Pulmonary lymph node (tissue), 1 donor: ENCODE measurements around a stretch of chr1.

DNA sequence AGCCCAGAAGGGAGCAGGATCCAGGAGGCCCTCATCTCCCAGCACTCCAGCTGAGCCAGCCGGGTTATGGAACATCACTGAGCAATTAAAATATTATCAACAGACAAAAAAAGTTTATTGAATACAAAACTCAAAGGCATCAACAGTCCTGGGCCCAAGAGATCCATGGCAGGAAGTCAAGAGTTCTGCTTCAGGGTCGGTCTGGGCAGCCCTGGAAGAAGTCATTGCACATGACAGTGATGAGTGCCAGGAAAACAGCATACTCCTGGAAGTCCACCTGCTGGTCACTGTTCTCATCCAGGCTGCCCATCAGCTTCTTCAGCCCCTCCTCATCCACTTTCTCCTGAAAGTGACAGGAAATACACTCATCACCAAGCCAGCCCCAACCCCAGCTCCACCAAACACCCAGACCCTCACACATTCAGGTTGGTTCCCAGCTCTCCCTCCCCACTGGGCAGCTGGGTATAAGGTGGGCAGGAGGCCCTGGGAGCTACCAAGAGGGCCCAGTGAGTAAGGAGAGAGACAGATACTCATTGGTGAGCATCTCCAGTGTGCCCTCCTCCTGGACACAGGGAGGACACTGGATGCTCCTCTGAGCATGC, 4.3 kb downstream of the S100A2 start:
- PRO-cap, result no peak

GRCh38 chr1:153610825-153611565, 1.9 kb downstream of the S100A16 start:
- PRO-cap, result no peak

- PRO-cap, result no peak
These were observed 2.2 kb upstream of the CHTOP start for GRCh38 chr1:153631547-153632185.

DNA sequence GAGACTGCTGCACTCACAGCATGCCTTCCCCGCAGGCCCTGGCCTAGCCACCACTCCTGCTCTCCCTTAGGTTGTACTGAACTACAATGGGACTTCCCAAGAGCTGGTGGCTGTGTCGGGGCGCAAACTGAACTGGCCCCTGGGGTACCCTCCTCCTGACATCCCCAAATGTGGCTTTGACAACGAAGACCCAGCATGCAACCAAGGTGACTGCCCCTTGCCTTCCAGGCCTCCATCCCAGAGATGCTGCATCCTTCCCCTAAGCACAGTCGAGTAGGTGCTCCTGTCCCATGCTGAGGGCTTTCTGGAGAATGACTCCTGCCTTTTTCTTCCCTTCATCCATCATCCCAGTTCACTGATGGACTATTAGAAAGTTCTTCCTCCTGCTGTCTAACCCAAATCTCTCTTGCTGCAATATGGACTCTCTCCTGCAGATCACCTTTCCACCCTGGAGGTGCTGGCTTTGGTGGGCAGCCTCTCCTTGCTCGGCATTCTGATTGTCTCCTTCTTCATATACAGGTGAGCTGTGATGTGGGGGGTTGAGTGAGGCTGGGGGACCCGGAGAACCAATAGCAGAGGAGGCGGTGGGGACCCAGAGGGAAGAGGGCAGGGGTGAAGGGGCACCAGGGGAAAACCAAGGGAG, 4.9 kb downstream of the NPR1 start:
- PRO-cap, result no peak

DNA sequence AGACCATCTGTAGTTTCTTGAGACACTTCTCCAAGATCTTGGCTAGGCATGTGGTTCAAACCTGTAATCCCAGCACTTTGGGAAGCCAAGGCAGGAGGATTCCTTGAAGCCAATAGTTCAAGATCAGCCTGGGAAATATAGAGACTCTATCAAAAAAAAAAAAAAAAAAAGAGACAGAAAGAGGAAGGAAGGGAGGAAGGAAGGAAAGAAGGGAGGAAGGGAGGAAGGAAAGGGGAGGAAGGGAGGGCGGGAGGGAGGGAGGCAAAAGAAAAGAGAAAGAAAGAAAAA, 20.4 kb upstream of the INTS3 start:
- PRO-cap, result no peak

- PRO-cap, result no peak
These were observed 2.5 kb downstream of the SLC27A3 start for GRCh38 chr1:153777495-153778265.

GRCh38 chr1:153804421-153804692, 29.1 kb downstream of the SLC27A3 start:
- PRO-cap, result no peak

DNA sequence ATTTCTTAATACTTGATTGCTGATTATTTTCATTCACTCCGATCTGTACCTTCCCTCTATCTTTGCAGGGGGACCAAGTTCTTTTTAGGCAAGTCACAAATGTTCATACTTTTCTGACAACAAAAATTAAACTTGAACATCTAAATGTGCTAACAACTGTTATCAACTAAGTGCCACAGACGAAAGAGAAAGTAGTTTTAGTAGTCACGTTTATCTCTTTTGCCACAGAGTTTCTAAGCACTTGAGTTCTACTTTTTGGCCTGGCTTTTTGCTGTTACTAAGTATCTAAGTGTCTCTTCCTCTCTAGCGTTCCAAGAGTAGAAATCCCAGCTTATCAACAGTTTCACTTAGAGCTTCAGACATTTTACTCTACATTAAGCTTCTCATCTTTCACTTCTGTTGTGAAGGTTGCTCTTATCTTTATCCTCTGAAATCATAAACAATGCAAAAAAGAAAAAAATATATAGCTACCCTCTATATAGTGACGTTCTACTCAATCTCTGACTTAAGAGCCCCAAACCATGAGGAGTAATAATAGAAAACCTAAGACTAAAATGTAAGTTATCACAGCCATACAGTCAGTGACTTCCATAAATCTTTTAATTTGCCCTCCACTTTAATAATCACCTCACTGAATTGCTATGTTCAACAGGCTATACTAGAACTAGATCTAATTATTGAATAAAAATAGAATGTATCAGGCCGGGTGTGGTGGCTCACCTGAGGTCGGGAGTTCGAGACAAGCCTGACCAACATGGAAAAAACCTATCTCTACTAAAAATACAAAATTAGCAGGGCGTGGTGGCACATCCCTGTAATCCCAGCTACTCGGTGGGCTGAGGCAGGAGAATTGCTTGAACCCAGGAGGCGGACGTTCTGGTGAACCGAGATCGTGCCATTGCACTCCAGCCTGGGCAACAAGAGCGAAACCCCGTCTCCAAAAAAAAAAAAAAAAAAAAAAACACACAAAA, 34.0 kb downstream of the GATAD2B start:
- PRO-cap, result no peak

GRCh38 chr1:153941148-153941641, 5.3 kb downstream of the DENND4B start:
- PRO-cap, result no peak

- PRO-cap, result bidirectional peak, plus-strand start at chr1:153957832, minus-strand start at chr1:153957773
These were observed 953 bp downstream of the CRTC2 start for GRCh38 chr1:153957284-153958033.

GRCh38 chr1:153981585-153982433, 4.3 kb downstream of the RAB13 start:
- PRO-cap, result no peak

DNA sequence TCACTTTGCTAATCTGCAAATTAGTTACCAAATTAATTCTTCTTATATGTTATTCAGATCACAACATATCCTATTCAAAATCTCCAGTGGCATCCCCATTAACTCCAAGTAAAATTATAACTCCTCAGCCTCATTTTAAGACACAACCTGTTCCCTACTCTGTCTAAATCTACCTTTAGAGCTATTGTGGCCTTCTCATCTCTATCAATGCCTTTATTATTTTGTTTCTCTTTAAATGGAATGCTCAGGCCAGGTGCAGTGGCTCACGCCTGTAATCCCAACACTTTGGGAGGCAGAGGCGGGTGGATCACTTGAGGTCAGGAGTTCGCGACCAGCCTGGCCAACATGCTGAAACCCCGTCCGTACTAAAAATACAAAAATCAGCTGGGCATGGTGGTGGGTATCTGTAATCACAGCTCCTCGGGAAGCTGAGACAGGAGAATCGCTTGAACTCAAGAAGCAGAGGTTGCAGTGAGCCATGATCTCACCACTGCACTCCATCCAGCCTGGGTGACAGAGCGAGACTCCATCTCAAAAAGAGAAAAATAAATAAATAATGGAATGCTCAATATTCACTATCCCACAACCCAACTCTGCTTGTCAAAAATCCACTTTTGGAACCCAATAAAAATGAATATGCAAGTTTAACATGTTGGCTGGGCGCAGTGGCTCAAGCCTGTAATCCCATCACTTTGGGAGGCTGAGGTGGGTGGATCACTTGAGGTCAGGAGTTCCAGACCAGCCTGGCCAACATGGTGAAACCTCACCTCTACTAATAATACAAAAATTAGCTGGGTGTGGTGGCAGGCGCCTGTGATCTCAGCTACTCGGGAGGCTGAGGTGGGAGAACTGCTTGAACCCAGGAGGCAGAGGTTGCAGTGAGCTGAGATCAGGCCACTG, 26.8 kb downstream of the TPM3 start:
- PRO-cap, result no peak

- PRO-cap, result no peak
These were observed 11.7 kb upstream of the HAX1 start for GRCh38 chr1:154260774-154261132.

DNA sequence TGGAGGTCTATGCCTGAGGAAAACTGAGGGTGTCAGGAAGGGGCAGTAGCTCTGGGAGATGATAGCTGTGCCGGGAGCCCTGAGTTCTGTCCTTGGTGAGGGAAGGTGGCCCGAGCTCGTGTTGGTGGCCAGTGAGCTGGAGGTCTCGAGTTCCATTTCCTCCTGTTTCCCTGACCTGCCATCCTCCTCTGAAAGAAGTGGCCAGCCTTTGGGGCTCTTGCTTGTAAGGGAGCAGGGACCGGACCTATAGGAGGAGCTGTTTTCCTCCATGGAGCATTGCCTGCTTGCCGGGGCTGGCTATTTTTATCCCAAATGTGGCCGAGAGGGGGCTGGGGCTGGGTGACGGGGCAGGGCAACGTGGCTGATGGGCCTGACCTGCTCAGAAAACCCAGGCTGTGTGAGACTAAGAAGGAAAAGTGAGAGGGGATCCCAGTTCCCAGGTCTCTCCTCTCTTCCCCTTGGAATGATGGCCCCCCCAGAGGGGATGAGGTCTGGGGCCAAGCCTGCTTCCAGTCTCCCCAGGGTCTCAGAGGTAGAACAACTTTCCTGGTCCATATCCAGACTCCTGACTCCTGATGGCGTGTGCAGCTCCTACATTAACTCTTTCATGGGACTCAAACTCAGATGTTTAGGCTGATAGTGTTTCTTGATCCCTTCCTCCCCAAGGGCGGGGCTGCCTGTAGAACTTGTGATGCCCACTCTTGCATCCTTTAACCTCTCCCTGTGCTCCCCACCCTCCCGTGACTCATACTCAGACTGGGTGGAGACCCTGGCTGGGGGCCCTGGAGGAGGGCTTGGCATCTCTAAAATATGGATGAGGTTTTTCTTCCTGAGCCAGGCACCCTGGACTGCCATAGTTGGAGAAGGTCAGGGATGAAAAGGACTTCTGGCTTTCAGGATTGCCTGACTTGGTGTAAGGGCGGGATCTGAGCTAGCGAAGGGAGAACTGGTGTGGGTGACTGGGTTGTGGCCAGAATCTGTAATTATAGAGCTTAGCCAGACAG, 1.1 kb downstream of the ATP8B2 start:
- PRO-cap, result bidirectional peak, plus-strand start at position 406 of the sequence, minus-strand start at position 278 of the sequence

DNA sequence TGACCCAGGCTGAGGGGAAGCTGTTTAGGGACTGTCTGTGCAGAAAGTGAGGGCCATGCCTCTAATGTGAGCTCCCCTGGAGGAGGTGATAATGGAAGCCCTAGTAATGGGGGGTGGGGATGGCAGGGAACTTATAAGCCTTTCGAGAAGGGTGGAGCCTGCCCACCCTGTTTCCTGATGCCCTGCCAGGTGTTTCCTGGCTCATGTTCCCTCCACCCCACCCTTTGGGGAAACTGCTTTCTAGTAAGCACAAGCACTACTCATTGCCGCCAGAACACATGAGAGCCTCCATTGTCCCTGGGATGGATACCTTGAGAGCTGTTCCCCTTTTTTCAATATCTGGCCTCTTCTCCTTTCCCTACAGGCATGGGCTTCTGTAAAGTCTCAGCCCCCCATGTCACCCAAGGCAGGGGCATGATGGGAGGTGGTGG, 2.2 kb downstream of the ATP8B2 start:
- PRO-cap, result bidirectional peak, plus-strand start at position 266 of the sequence, minus-strand start at position 198 of the sequence

- PRO-cap, result bidirectional peak, plus-strand start at chr1:154328686, minus-strand start at chr1:154328611
These were observed 3.1 kb downstream of the ATP8B2 start for GRCh38 chr1:154328213-154329083.

GRCh38 chr1:154329226-154330145, 4.2 kb downstream of the ATP8B2 start:
- PRO-cap, result bidirectional peak, plus-strand start at chr1:154329849, minus-strand start at chr1:154329771

DNA sequence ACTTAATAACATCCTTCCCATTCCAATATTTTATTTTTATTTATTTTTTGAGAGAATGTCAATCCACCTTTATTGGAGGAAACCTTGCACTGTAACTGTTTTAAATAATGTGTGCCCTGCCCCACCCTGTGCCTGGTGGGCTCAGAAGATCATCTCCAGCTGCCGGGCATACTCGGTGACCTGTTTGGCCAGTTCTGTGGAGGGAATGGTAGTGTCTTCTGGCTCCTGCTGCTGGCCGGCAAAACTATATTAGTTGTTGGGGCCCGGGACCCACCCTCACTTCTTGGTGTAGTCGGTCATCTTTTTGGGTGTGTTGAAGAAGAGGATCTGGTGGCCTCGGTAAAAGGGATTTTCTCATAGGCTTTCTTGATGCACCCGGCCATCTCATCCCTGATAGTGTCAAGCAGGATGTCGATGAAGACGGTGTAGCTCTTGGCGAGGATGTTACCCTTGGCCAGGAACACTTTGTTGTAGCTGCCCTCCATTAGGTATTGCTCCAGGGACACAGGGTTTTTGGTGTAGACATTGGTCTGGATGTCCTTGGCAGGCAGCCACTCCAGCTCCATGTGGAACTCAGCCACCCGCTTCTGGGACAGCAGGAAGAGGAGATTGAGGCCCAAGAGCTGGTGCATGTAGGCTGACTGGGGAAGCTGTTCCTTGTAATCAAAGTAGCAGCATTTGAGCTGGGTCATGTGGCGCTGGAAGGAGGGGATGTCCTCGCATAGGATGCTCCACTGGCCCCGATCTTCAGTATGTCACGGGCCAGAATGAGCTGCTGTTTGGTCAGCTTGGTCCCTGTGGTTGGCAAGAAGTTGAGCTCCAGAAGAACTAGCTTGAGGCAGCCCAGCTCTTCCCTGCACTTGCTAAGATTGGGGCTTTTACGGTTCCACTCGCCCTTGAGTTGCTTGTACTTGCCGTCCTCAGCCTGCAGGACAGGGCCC, 9.3 kb downstream of the IL6R start:
- PRO-cap, result no peak

GRCh38 chr1:154434276-154435439, 29.5 kb downstream of the IL6R start:
- PRO-cap, result unidirectional peak, plus-strand start at chr1:154434646

DNA sequence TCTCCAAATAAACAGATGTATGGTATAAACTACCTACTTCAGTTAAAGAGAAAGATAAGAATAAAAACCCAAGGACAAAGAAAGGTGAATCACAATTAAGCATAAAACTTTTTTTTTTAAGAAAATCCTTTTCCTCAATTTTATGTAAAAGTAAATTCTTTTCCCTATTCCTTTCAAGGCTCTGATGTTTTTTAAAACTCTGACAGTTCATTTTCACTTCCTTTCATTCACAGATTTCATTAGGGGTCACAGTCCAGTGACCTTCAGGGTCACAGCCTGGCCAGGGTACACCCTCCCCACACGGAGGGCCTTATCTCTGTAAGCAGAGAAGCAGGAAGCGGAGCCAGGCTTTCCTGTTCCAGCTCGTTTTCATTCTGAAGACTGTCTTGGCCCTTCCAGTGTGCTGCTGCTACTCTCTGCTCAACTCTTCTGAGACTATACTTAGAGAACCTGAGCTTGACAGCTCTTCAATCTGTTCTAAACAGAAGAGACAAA, 5.1 kb upstream of the TDRD10 start:
- PRO-cap, result no peak